Thoracic aorta (tissue), 1 donor: ENCODE results near the genes ADAM33 and PRND.

DNA sequence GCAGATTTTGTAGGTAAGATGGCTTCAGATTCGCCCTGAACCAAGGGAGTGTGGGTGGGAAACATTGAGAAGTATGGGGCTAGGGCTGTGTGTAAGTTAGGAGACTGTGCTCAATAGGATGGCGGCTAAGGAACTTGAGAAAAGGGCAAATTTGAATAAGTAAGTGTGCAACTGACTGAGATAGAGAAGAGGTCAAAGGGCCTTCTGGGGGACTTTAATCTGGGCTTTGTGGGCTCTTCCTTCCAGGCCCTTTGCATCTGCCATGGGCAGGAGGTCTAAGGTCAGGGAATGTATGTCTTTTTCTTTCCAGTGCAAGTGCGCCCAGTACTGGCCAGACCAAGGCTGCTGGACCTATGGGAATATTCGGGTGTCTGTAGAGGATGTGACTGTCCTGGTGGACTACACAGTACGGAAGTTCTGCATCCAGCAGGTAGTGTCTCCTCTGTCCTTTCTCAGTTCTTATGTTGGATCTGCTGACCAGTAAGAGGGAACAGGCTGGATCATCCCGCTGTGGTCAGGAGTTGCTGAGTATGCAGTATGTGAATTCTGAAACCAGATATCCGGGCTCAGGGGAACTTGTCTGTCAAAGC is 22.3 kb upstream of the GNRH2 start:
- RAMPAGE, long total RNA, result no peak

- RAMPAGE, long total RNA, result no peak
Observed at GRCh38 chr20:3024250-3024895, 19.0 kb upstream of the GNRH2 start.

DNA sequence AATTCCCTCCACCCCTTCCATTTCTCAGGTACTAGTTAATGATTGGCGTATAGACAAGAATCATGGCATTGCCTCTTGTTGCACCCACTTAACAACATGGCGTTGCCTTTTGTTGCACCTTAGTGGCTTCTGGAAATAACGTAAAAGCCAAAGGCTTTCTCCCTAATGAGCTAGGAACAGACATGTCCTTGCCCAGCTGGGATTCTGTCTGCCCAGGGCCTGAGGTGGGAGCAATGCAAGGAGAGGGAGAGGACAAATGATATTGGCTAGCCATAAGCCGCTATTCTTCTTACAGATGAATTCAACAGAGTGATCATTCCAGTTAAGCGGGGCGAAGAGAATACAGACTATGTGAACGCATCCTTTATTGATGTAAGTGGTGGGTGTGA is 16.6 kb upstream of the GNRH2 start:
- RAMPAGE, long total RNA, result start-site peak on the plus strand centred at position 49 of the sequence, 626 bp wide, 31 reads

GRCh38 chr20:3027437-3027867 is 16.0 kb upstream of the GNRH2 start:
- RAMPAGE, long total RNA, result no peak

DNA sequence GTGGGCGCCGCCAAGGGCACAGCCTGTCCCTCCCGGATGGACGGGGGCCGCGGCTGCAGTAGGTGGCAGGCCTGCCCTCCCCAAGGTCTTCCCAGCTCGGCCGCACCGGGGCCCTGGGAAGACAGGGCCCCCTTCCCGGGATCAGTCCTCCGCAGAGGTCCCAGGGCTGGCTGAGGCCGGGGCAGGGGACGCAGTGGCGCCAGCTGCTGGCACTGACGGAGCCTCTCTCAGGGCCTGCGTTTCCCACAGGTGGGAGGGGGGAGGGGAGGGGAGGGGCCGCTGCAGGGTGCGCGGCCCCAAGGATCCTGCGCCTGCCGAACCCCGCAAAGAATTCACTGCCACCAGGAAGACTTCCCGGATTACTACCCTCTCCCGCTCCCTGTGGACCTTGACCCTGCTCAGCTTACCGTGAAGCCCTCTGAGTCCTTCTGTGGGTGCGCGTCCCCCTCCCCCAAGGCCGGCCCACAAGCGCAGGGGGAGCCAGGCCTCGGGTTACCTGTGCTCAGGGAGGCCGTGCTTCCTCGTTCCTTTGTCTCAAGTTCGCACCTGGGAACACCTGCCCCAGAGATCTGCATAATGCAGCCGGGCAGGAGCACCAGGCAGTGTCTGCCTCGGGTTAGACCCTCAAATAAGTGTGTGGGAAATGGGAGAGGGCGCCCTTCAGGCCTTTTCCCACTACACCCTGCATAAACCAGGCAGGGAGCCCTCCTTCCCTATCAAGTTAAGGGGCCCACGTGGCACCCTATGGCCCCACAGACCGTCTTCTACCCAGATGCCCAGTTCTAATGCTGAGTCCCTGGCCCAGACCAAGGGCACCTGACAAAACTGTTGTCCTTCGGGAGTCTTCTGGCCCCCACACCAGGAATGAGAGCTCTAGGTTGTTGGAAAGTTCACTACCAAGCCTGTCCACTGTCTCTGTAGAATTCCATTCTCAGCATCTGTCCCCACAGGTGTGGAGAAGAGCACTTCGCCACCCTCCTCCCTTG is 5.0 kb downstream of the LZTS3 start:
- RAMPAGE, long total RNA, result no peak

GRCh38 chr20:3383143-3383473 is 24.4 kb downstream of the DNAAF9 start:
- RAMPAGE, long total RNA, result no peak

GRCh38 chr20:3420162-3420858 is 12.8 kb upstream of the DNAAF9 start:
- RAMPAGE, long total RNA, result no peak

- RAMPAGE, long total RNA, result no peak
Observed at GRCh38 chr20:3524536-3525405, 54.0 kb downstream of the ATRN start.

GRCh38 chr20:3560541-3561036 is 89.8 kb downstream of the ATRN start:
- RAMPAGE, long total RNA, result no peak

DNA sequence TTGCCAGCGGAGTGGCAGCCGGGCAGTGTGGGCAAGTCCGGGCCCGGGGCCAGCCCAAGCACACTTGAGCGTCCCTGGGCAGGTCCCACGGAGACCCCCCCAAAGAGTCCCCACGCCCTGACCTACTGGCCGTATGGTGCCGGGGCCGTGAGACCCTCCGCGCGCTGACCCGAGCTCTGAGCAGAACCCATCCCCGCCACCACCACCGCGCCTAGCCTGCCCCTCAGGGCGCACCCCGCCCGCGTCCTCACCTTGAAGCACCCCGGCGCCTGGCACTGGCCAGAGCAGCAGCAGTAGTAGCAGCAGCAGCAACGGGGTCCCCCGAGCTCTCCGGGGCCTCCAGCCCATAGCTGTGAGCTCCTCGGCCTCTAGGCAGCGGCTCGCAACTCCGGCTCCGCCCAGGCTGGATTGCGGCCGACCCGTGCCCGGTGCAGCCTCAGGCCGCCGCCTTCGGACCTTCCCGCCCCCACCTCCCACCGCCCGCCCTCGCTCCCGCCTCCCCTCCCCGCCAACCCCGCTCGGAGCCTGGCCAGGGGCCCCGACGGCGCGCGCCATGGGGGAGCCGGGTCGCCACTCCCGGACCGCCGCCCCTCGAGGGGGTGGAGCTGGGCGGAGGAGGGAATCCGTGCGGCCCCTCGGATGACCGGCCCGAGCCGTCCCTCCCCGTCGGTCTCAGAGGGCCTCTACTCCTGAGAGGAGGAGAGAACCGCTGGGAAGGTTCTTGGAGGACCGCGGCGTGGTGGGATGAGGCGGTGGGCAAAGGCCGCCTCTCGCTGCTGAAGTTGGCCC is at the start of gene ADAM33:
ADAM33 (minus strand) TSS at position 354 of the 789 bp plus-strand sequence.
- RAMPAGE, long total RNA, result start-site peak on the minus strand centred at position 399 of the sequence, 136 bp wide, 1,856 reads

GRCh38 chr20:3754774-3755185 is 12.8 kb downstream of the ADISSP start:
- RAMPAGE, long total RNA, result no peak

DNA sequence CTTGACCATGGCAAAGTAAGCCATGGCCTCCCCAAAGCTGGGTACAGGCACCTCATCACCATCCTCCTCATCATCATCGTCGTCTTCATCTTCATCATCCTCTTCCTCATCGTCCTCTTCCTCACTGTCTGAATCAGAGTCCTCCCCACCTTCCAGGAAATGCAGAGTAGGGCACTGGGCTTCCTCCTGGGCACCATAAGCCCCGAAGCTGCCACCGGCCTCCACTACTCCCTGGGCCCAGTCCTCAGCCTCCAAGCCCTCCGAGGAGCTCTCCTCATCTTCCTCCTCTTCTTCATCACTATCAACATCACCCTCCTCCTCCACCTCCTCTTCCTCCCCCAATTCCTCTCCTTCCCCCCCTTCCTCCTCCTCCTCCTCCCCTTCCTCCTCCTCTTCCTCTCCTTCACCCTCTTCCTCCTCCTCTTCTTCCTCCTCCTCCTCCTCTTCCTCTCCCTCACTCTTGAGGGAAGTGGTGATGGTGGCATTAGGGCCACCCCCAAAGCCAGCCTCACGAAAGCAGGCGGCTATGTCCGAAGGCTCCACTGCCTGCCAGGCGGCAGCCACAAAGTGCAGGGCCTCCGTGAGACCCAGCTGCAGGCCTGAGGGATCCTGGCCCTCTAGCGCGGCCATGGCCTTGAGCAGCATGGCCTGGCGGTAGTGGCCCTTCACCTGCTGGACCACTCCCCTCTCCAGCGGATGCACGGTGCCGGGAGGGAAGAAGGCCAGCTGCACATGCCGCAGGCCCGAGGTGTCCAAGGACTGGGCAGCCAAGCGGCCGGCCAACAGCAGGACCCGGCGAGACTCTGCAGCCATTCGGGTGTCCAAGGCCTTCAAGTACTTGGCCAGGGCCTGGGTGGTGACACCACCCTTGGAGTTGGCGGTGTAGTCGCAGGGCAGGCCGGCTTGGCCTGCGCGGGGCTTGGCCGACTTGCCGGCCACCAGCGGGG is 1.4 kb downstream of the CENPB start:
- RAMPAGE, long total RNA, result no peak

DNA sequence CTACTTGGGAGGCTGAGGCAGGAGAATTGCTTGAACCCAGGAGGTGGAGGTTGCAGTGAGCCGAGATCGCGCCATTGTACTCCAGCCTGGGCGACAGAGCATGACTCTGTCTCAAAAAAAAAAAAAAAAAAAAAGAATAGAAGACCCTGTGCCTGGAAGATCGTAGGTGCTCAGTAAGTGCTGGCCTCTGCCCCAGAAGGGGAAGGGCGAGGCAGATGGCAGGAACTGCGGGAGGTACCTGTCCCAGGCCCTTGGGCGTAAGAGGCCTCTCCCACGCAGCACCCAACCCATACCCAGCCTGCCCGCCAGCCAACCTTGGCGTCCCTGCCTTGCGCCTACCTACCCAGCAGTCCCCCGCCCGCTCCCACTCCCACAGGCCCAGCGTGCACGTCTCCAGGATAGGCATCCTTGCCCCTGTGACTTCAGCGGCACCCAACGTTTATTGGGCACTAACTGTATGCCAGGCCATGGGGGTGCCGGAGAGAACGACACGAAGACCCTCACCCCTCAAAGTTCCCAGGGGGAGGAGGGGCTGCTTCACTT is 558 bp upstream of the MAVS start:
- RAMPAGE, long total RNA, result no peak

GRCh38 chr20:3874033-3875058 is 14.8 kb upstream of the PANK2 start:
- RAMPAGE, long total RNA, result no peak

GRCh38 chr20:3889518-3889937 is 341 bp downstream of the PANK2 start:
- RAMPAGE, long total RNA, result no peak

DNA sequence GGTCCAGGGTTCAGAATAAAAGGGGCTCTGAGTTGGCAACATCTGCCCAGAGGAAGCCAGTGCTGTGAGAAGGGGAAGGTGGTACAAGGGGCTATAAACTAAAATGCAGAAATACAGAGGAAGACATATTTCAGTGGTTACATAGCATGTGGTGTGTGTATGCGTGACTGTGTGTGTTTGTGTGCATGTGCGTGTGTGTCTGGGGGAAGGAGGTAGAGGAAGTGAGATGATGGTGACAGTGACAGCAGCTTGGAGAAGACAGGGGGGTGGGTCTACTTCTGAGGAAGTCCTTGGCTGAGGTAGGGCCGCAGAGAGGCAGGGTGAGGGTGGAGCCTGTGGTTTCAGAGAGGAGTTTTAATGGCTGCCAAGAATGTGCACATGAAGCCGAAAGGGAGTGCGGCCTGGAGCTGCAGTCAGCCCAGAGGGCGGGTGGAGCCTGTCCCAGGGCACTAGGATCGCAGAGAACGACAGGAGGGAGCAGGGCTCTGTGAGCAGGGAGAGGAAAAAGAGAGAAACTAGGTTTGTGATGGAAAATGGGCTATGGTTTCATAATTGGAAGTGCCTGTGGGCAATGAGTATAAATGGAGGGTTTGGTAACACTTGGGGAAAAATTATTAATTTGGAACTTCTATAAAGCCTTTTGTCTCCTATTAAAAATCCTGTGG is 22.7 kb upstream of the RNF24 start:
- RAMPAGE, long total RNA, result no peak

- RAMPAGE, long total RNA, result no peak
Observed at GRCh38 chr20:4246321-4246662, 2.8 kb downstream of the ADRA1D start.

DNA sequence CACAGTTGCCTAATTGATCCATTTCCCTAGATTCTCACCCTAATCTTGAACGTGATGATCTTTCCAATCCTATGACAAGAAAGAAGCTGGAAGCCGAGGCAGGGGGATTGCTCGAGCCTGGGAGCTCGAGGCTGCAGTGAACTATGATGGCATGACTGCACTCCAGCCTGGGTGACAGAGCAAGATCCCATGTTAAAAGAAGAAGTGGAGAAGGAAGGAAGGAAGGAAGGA is 100.6 kb upstream of the PRNP start:
- RAMPAGE, long total RNA, result no peak

DNA sequence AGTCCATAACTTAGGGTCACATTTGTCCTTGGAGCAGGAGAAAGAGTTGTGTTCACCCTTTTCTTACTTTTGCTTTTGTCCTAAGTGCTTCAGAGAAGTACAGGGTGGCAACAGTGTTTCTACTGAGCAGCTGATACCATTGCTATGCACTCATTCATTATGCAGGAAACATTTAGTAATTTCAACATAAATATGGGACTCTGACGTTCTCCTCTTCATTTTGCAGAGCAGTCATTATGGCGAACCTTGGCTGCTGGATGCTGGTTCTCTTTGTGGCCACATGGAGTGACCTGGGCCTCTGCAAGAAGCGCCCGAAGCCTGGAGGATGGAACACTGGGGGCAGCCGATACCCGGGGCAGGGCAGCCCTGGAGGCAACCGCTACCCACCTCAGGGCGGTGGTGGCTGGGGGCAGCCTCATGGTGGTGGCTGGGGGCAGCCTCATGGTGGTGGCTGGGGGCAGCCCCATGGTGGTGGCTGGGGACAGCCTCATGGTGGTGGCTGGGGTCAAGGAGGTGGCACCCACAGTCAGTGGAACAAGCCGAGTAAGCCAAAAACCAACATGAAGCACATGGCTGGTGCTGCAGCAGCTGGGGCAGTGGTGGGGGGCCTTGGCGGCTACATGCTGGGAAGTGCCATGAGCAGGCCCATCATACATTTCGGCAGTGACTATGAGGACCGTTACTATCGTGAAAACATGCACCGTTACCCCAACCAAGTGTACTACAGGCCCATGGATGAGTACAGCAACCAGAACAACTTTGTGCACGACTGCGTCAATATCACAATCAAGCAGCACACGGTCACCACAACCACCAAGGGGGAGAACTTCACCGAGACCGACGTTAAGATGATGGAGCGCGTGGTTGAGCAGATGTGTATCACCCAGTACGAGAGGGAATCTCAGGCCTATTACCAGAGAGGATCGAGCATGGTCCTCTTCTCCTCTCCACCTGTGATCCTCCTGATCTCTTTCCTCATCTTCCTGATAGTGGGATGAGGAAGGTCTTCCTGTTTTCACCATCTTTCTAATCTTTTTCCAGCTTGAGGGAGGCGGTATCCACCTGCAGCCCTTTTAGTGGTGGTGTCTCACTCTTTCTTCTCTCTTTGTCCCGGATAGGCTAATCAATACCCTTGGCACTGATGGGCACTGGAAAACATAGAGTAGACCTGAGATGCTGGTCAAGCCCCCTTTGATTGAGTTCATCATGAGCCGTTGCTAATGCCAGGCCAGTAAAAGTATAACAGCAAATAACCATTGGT is 13.2 kb downstream of the PRNP start:
- RAMPAGE, long total RNA, result no peak

DNA sequence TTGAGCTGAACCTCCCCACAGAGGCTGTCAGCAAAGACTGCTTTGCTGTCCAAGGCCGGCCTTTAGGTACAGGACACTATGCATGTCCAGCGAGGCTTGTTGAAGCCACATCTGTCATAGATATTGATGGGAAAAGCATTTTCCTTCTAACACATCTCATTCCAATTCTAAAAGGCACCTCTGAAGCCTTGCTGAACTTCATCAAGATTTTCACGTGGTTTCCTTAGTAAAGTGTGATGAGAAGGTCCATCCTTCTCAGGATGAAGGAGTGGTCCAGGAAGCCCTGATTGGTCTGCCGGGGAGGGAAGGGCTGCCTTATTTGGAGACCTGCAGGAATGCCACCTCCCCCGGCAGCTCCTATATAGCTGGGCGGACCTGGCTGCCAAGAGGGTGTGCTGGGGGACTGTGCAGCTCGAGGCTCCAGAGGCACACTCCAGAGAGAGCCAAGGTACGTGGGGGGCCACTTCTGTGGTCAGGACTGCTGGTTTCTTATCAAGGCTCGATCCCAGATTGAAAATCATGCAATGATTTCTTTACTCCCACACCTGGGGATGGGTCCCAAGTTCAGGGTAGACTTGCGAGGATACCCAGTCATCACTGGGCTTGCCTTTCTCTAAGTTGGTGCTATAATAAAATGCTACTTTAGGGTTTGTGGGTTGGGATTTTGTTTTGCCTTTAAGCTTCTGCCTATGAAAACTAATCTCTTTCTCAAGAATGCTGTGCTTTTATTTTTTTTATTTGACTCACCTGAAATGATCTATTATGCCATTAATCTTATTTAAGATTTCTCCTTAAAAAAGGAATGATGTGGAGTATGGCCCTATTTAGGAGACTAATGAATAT is at the start of gene PRND:
PRND (plus strand) TSS at position 388 of the 843 bp plus-strand sequence.
- RAMPAGE, long total RNA, result no peak